ENCODE results near the gene ARL1.

DNA sequence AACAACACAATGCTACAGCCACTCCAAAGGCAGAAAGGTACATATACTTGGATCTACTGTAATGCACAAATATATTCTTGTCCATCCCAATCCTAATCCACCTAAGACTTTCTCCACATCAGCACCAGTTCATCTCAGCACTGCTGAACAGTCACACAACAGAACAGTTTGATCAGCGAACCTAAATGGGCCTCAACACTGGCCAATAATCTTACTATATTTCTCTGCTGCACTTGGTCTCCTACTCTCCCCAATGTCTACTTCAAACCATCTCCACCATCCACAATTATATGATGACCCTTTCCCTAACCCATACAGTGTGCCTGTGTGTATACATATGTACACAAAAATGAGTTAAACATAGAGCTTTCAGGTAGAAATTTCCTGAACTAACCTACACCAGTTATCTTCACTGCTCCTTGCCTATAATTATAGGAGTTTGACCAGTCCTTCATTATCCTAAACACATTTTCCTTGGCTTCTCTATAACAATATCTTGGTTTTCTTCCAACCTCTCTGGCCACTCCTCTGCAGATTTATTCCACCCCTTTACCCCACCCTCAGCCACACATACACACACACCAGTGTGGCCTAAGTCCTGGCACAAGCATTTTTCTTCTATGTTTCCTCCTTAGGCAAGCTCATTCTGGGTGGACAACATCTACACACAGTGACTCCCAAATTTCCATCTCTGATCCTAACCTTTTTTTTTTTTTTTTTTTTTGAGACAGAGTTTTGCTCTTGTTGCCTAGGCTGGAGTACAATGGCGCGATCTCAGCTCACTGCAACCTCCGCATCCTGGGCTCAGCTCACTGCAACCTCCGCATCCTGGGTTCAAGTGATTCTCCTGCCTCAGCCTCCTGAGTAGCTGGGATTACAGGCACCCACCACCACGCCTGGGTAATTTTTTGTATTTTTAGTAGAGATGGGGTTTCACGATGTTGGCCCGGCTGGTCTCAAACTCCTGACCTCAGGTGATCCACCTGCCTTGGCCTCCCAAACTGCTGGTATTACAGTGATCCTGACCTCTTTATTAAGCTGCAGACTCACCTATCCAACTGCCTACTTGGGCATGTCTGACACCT lies 25.1 kb downstream of the CDK17 start:
- PRO-cap = no peak
- RAMPAGE, long total RNA, 4 experiments = no peak in any of the 4 experiments

GRCh38 chr12:96398852-96399127 lies 1.4 kb downstream of the CDK17 start:
- PRO-cap = unidirectional peak, plus-strand start at chr12:96399006
- RAMPAGE, long total RNA, 4 experiments = no peak in any of the 4 experiments

- PRO-cap = no peak
- RAMPAGE, long total RNA, 4 experiments = no peak in any of the 4 experiments
Measured at GRCh38 chr12:96434161-96434603, 33.9 kb upstream of the CDK17 start.

DNA sequence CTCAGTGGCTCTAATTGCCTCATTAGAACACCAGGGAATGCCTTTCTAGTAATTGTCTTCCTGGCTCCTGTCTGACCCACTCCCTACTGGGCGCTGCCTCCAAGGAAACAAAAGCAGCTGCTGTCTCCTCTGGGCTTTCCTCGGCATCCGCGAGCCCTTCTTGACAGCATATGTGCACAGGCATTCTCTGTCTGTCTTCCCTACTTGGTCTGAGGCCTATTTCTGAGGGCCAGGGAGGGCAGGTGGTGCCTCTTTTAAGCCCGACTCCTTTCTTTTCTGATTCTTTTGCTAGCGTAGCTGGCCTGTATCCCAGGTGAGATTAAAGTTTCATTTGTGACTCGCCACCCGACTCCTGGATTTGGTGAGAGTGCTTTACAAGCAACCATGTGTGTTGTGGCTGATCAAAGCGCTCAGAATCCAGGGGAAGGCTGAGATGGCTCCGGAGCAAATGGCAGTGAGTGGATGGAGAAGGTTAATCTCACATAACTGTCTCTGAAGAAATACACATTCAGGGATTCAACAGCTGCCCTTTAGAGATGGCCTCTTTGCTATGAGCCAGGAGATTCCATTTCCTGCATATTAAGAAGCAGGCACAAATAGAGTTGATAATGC lies 369.2 kb downstream of the NEDD1 start:
- PRO-cap = no peak
- RAMPAGE, long total RNA, 4 experiments = no peak in any of the 4 experiments

GRCh38 chr12:98418290-98419318 lies 96.8 kb upstream of the TMPO start:
- PRO-cap = unidirectional peak, minus-strand start at chr12:98418575; unidirectional peak, plus-strand start at chr12:98418961; unidirectional peak, plus-strand start at chr12:98419007
- RAMPAGE, long total RNA, 4 experiments = no peak in any of the 4 experiments

DNA sequence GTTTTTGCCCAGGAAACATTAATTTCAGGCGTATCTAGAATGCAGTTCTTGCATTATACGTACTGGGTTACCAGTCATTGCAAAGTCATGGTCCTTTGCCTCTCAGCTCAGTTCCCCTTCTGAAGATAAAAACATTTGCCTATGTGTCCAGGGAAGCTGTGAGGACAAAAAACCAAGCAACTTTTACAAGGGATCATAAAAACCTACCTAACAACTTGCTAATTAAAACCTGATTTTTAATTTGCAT lies 1.4 kb upstream of the TMPO start:
- PRO-cap = no peak
- RAMPAGE, long total RNA, 4 experiments = no peak in any of the 4 experiments

- PRO-cap = no peak
- RAMPAGE, long total RNA, 4 experiments = no peak in any of the 4 experiments
Measured at GRCh38 chr12:98603362-98604042, 10.0 kb downstream of the SLC25A3 start.

GRCh38 chr12:98772746-98773108 lies 127.6 kb downstream of the APAF1 start:
- PRO-cap = unidirectional peak, plus-strand start at chr12:98772864
- RAMPAGE, long total RNA, 4 experiments = no peak in any of the 4 experiments

DNA sequence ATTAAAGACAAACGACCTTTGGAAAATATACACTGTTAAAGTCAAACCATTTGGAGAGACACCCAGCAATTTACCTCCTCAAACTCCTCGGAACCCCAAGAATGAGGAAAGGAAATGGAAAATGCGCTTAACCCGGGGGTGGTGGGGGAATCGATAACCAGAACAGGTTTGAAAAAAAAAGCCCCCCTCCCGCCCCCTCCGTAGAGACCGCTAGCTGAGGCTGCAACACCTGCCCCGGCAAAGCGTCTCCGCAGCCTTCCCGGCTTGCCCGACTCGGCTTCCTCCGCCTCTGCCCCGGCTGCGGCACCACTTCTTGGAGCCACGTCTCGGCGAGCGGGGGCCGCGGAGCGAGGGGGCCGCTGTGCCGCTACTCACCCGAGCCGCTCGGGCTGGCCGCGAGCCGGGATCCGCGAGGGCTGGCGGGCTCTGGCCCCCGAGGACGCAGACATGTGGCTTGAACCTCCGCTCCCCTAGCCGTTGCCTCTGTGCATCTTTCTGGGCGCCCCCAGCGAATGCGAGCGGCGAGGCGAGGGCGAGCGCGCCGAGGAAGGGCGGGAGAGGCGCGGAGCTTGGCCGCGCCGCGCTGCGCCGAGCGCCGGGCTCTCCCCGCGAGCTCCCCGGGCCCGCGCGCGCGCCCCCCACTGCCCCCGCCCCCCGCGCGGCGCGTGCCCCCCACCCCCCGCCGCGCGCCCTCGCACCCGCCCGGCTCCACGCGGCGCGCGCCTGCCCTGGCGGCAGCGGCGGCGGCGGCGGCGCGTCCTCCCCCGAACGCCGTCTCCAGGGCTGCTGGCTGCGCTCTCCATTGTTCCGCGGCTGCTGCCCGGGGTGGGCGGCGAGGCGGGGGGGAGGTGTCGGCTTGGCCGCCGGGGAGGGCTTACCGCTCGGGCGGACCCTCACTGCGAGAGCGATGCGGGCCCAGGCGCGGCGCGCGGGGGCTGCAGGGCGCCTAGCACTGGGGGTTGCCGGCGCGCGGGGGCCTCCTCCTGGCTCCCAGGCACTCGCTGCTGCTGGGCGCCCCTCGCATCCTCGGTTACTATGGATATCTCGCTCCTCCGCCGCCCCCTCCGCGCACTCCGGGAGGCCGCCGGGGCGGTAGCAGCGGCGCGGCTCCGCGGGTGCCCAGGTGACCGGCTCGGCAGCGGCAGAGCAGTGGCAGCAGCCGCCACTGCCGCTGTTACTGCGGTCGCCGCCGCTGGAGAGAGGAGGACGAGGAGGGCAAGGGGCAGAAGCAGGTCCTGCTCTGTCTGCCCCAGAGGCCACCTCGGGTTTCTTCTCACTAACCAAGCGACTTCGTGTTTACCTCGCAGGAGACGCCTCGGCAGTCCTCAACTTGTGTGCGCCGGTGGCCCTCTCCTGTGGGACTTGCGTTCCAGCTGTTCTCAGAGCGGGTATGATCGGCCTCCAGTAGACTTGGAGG lies 249.7 kb downstream of the APAF1 start:
- PRO-cap = no peak
- RAMPAGE, long total RNA, 4 experiments = no peak in any of the 4 experiments

DNA sequence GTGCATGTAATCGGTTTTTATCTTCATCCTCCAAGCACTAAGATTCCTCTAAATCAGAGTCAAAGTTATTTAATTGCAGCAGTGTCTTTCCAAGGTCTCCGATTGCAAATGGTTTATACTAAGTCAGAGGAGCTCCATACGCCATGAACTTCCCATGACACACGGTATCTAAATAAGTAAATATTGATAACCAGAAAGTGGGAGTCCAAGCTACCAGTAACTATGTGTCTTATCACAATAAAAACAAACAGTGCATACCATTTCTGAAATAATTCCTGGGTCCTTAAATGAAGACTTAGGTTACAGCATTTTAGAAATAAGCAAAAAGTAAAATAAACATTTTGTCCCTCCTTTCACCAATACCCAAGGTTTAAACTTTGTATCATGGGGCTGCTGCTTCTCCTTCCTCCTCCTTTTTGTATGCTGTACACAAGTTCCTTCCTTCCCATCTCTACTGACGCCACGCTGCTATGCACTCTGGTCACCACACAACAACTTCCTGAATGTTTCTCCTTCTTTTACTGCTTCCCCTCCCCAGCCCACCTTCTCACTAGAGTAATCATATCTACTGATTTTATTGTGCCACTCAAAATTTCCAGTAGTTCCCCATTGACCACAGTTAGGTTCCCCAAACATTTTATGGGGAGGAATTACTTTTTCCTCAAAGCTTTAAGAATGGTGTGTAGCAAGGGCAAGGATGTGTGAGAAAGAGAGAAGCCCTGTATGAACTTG lies 10.7 kb downstream of the NR1H4 start:
- PRO-cap = no peak
- RAMPAGE, long total RNA, 4 experiments = no peak in any of the 4 experiments

DNA sequence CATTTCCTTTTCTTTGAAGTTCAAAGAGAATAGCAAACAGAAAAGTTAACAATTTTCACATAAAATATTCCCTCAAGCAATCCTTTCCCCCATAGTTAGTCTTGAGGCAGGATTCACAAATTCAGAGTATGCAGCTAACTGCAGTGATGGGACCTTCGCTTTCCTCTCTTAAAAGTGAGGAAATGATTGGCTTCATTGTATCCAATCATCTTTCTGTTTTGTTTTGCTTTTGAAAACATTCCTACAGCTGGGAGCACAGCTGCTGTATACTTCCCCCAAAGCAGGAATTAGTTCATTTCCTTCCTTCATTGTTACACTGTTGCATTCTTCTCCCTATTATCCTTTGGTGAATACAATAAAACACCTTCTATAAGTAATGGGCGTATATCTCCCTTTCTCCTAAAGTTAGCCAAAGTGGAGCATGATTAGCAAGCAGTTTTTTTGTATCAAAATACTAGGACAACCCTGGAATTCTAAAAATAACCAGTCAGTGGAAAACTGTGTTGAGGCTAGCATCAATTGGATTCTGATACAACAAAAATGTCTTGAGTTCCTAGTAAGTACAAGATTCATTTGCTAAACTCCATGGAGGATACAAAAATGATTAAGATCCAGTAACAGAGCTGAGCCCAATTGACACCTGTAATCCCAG lies 9.3 kb upstream of the GAS2L3 start:
- PRO-cap = no peak
- RAMPAGE, long total RNA, 4 experiments = no peak in any of the 4 experiments

GRCh38 chr12:100986761-100987040 lies 192.1 kb downstream of the ANO4 start:
- PRO-cap = no peak
- RAMPAGE, long total RNA, 4 experiments = no peak in any of the 4 experiments

DNA sequence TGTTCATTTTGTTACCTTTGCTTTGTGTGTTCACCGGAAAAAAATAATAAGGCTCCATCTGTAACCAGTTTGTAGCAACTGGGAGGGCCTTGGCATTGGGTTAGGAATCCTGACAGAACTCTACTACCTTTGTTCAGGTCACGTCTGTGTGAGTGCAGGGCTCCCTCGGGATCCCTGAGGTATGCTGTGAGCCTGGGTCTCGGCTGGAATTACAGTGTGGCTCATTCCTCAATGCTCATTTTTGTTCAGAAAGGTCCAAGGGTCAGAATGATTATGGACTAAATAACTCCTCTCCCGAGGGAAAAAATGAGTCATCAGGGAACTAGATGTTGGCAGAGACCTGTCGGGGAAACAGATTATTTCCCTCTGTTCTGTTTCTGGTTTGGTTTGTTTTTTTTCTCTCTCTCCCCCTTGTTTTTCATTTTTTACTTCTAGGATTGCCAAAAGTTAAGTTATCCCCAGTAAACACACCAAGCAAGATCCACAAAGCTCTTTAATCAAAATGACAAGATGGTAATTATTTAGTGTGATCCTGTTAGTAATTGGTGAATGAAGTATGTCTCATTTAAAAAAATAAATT lies 157.9 kb downstream of the SLC5A8 start:
- PRO-cap = no peak
- RAMPAGE, long total RNA, 4 experiments = no peak in any of the 4 experiments

DNA sequence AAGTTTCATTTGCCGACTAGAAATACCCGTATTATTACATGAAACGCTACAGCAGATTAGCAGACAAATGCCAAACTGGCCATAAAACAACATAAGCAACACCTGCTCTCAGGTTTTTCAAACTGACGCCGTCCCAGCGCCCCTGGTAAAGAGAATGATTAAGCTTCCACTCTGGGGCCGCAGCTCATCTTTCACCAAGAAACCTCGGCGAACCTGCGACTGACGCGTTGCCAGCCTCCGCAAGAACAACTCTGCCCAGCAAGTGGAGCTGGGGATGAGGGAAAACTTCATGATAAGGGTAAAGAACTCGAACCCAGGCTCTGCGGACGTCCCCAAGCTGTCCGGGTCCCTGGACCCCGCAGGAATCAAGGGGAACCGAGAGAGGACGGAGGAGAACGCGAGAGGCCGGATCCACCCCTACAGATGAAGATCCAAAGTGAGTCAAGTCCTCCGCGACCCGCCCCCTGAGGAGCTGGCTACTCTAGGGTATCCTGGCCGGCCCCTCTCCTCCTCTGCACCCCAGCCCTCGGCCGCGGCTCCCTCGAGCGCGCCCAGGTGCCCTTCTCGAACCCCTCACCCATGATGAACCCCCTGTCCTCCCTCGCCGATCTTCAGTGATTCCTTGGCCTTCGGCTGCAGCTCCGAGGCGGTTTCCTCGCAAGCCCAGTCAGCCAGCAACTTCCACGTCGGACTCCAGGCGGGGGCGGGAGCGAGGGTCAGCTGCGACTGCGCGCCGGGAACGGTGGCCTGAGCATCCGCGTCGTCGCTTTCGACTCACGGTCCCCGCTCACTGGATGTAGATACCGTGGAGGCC lies at the start of gene ARL1:
ARL1 (minus strand) TSS at position 708 of the 814 bp plus-strand sequence.
- PRO-cap = bidirectional peak, plus-strand start at position 218 of the sequence, minus-strand start at position 156 of the sequence; unidirectional peak, minus-strand start at position 367 of the sequence; bidirectional peak, plus-strand start outside the sequence, minus-strand start at position 708 of the sequence
- RAMPAGE, long total RNA, 4 experiments = start-site peak on the minus strand in 4 of 4 experiments, centred at positions 684 to 688 of the sequence, 1,790 to 3,213 reads per replicate

DNA sequence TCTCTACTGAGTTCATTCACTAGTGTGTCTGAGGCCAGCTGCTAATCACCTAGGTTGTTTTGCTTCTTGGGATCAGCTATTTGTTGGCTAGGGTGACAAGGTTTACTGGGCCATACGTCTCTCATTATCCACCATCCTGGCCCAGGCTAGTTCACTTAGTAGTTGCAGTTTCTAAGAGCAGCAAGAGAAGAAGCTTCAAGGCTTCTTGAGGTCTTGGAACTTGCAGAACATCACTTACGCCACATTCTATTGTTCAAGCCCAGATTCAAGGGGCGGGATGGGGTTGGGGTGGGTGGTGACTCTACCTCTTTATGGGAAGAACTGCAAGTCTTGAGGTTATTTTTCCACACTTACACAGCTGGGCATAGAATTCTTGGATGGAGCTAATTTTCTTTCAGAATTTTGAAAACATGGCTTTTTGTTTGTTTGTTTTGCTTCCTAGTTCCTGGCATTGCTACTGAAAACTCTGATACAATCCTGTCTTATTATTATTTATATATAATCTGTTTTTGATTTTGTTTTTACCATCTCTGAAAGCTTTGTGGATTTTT lies 54.6 kb upstream of the MYBPC1 start:
- PRO-cap = no peak
- RAMPAGE, long total RNA, 4 experiments = no peak in any of the 4 experiments

GRCh38 chr12:101680196-101680588 lies 17.2 kb upstream of the CHPT1 start:
- PRO-cap = no peak
- RAMPAGE, long total RNA, 4 experiments = no peak in any of the 4 experiments

- PRO-cap = no peak
- RAMPAGE, long total RNA, 4 experiments = no peak in any of the 4 experiments
Measured at GRCh38 chr12:101708962-101709834, 11.8 kb downstream of the CHPT1 start.

DNA sequence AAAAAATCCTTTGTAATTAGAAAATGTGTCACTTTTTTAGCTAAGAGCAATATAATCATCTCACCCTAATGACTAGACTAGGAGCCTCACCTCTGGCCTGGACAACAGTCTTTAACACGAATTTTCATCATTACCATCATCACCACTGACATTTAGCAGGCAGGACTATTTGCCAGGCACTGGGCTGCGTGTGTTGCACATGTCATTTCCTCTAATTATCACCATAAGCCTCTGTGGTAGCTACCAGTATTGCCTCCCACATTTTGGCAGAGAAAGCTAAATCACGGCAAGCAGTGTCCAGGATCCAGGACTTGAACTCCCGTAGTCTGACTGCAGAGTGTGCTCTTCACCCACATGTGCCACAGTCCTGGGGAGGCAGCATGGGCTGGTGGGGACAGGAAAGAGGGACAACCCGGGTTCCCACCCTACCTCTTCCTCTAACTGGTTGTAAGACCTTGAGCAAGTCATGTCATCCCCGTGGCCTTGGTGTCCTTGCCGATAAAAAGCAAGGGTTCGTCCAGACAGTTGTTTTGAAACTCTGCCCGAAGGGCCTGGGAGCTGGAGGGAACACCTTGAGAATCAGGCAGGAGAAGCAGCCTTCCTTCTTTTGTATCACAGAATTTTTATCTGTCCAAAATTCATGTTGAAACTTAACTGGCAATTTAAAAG lies 4.9 kb upstream of the SYCP3 start:
- PRO-cap = no peak
- RAMPAGE, long total RNA, 4 experiments = no peak in any of the 4 experiments

DNA sequence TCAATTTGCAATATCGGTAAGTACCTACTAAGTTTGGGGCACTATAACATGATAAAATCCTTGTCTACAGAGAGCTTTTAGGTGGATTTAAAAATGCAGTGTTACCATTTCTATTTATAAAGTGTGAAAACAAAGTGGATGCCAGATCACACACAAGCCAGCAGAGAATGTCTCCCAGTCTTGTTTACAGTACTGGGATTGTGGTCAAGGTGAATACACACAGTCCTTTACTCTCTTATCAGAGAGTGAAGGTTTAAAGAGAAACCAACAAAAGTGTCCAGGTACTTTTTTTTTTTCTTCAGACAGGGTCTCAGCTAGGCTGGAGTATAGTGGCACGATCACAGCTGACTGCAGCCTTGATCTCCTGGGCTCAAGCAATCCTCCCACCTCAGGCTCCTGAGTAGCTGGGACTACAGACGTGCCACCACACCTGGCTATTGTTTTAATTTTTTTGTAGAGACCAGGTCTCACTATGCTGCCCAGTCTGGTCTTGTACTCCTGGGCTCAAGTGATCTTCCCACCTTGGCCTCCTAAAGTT lies 137.7 kb downstream of the IGF1 start:
- PRO-cap = no peak
- RAMPAGE, long total RNA, 4 experiments = no peak in any of the 4 experiments

DNA sequence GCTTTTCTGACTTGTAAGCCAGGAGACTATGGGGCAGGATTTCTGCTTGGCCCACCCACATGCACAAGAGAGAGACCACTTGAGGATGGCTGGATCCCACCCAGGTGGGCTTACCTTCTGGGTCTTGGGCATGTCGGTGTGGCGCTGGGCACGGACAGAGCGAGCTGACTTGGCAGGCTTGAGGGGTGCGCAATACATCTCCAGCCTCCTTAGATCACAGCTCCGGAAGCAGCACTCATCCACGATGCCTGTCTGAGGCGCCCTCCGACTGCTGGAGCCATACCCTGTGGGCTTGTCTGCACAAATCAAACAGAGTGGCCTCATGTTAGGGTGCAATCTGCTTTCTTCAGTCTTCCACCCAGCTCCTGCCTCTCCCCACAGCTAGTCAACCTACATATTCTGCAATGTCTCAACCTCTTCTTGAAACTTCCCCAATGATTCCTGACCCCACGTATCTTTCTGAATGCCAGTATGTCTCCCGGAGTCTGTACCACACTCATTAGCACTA lies 60.9 kb downstream of the IGF1 start:
- PRO-cap = no peak
- RAMPAGE, long total RNA, 4 experiments = no peak in any of the 4 experiments

Data from esophagus muscularis mucosa (tissue), 4 donors.